Ureter (tissue), 1 donor: ENCODE results near the gene IGFBP2.

DNA sequence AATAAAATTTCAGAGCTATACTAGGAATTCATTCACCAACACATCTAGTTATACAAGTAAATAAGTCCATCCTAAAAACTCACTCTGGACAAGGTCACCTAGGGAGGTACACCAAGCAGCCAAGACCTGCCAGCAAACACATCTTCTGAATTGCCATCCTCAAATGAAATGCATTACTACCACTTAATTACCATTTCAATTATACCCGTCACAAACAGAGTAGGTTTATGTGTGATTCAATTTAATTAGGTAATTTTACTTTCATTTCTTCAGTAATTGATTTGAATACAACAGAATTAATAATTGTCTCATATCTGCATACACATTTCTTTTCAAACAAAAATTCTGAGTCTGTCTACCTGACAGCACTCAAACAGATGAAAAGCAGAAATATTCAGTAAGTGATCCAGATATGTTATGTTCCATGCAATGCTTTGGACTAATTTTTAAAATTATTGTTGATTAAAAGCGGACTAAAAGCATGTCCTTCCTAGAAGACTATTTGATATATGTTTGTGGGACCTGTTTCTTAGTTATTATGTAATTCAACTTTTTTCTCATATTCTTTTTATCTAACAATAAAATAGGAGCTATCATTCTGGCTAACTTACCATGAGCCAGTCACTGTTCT lies 18.7 kb downstream of the IKZF2 start:
- PRO-cap: no peak

DNA sequence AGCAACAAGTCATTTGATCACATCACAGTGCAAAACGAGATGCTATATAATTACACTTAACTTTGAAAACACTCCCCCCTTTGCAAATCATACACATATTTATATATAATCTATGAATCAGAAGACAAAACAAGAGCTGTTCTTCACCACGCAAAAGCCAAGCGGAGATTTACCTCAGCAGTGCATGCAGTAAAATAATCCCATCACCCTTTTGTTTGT lies 263 bp downstream of the IKZF2 start:
- PRO-cap: no peak

DNA sequence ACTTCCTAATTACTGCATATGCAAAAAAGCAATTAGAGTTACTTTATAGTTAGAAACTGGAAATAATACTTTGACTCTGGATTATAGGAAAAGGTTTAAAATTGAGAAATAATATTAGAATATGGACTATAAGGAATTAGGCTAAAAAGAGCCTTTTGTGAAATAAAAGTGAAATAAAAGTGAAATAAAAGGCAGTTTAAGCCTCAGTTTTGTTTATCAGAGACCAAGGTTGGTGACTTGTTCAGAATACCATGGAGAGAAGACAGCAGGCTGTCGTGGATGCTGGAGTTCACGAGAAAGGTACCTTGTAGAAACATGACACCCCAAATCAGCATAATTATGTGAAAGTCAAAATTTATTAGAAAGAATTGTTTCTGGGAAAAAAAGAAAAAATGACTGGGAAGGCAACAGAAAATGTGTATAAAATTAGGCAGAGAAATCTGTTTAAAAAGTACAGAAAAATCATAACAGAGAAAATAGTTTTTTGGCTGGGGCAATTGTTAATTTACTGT lies 46.5 kb upstream of the SPAG16 start:
- PRO-cap: no peak

DNA sequence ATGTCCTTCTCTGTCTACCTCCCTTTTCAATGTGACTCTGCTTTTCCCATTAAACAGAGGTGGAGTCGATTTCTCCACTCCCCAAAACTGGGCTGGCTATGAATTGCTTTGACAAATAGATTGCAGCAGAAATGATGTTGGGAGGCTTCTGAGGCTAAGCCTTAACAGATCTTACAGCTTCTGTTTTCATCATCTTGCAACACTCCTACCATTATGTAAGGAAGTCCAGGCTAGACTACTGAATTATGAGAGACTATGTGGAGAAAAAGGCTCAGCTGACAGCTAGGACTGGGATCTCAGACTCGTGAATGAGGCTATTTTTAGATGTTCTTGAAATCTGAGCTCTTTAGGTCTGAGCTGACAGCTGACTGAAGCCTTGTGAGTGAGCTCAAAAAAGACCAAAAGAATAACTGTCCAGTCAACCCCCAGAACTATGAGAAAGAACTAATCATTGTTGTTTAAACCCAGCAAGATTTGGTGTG lies 70.3 kb downstream of the VWC2L start:
- PRO-cap: no peak

DNA sequence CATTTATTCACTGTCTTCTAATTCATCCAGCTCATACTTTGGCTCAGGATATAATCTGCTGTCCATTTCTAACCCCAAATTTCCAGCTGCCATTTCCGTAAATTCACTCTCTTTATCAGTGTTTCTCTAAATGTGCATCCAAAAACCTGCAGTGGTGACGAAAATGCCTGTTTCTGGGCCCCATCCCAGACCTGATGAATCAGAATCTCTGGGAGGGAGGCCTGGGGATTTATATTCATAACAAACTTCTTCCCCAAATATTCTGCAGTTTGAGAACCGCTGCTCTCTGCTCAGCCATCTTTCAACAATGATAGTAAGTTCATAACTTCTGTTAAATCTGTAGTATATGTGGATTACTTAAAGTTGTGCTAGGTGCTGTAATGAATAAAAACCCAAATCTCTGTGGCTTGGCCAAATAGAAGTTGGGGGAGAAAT lies 86.7 kb downstream of the VWC2L start:
- PRO-cap: no peak

DNA sequence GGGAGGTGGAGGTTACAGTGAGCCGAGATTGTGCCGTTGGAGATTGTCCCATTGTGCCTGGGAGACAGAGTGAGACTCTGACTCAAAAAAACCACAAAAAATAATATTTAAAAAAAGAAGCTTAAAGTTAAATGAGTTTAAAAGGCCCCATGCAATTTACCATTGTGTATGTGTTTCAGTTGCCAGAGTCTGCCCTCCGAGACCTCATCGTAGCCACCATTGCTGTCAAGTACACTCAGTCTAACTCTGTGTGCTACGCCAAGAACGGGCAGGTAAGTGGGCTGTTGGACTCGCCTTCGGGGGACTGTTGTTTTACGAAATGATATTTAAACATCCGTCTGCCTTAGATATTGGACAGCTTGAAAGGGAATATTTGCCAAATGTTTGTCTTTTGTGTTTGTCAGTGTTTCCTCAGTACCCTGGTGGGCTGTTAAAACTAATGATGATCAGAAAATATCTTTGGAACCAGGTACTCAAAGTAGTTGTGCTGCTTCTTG lies 32.8 kb downstream of the ATIC start:
- PRO-cap: no peak

DNA sequence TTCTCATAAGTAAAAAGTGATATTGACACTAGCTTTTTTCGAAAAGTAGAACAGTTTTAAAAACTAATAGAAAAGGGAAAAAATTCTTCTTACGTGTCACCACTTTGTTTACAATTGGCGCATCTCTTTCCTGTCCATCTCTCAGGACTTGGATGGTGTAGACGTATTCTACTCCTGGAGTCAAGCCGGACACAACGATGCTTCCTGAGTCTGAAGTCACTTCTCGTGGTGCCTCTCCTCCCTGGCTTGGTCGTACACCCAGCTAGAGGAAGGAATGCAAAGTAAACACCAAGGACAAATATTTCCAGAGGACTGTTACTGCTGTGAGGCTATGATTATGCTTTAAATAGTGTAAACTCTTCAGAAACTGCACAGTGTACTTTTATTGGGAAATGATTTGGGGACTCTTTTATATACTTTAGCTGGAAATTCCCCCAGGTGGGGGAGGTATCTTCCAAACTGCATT lies 38.2 kb downstream of the FN1 start:
- PRO-cap: no peak

- PRO-cap: no peak
These were observed 109.6 kb downstream of the MREG start for GRCh38 chr2:215903680-215904234.

GRCh38 chr2:216078491-216079242 lies 2.9 kb downstream of the PECR start:
- PRO-cap: no peak

DNA sequence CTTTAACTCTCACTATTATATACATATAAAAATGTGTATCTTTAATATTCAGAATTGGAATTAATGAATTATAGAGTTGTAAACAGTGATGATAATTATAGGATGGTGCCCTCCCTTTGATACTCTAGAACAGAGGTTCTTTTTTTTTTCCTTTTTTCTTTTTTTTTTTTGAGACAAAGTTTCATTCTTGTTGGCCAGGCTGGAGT lies 15.8 kb downstream of the XRCC5 start:
- PRO-cap: no peak

DNA sequence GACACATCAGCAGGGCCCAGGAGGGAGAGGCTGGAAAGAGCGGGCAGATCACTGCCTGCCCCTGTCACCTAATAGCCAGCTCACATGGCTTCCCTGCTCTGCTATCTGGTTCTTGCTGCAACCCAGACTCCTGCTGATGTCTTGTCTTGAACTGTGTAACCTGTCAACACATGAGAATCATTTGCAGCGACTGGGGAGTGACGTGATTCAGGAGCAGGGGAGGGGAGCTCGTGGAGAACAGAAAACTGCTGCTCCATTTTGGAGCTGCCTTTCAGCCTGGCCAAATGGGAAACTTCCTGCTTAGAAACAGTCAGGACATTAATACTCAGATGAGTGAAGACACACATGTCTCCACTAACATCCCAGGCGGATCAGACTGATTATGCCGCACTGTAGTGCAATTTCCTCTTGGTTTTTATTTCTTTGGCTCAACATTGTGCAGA lies 38.1 kb downstream of the RPL37A start:
- PRO-cap: no peak

GRCh38 chr2:216546999-216547441 lies 48.4 kb downstream of the RPL37A start:
- PRO-cap: no peak

GRCh38 chr2:216571516-216571742 lies 61.8 kb upstream of the IGFBP2 start:
- PRO-cap: no peak

- PRO-cap: bidirectional peak, plus-strand start at chr2:216633420, minus-strand start at chr2:216633277
These were observed at the start of gene IGFBP2 for GRCh38 chr2:216632956-216633531. Gene IGFBP2, plus strand, starts transcription at chr2:216633420.

GRCh38 chr2:216637051-216637497 lies 3.9 kb downstream of the IGFBP2 start:
- PRO-cap: no peak

DNA sequence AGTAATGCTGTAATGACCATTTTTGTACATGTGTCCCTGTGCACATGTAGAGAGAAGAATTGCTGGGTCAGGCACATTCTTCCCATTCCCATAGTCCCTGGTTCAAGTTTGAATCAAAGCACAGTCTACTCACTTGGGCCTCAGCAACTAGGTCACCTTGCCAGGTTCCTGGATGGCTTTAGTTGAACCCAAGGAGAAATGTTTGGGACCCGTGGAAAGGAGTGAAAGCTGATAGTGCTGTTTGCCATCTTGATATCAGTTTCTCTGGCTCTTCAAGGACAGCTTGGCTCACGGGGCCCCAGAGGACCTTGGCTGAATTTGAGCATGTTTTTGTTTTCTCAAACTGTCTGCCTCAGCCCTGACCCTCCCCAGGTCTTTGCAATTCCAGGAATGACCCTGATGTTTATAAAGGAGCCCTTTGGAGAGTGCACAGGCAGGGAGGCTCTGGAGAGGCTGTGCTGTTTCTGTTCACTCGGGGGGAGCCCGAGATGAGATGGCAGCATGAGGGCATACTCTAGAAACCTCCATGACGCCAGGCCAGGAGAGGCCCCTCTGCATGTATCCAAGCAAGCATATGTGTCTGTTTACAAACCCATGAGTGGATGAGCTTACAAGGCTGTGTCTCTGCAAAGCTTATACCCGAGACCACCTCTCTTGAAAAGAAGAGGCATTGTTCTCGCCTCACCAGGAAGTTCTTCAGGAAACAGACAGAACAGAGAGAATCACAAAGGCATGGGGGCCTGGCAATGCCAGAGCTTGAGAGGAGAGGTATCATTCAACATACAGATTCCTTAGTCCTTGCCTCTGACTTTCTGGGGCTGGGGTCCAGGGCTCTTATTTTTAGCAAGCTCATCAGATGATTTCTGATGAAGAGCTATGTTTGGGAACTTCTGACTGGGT lies 16.4 kb downstream of the IGFBP2 start:
- PRO-cap: no peak

GRCh38 chr2:216792000-216792570 lies 67.8 kb downstream of the TNP1 start:
- PRO-cap: no peak

DNA sequence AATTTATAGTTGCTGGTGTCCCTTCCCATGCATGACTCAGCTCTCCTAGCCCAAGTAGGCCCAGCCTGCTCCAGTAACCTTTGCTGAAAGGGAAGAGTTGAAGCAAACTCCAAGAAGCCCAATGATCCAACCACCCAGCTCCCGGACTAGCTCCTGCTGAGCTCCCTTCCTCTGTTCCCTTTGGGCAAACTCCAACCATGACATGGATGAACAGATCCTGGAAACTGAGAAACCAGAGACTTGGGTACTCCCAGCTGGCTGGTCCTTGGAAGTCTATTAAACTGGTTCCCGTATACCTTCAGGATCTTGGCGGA lies 59.6 kb downstream of the TNP1 start:
- PRO-cap: no peak

- PRO-cap: no peak
These were observed 9.8 kb downstream of the TNP1 start for GRCh38 chr2:216850020-216850551.

- PRO-cap: no peak
These were observed 60.7 kb upstream of the TNP1 start for GRCh38 chr2:216920560-216921022.